Paraaortic lymph node (tissue), 1 donor: ENCODE measurements around the gene FUT11.

GRCh38 chr10:73231492-73232576 is 15.2 kb downstream of the DNAJC9 start:
- PRO-cap, result no peak

- PRO-cap, result no peak
These were observed 9.6 kb upstream of the MRPS16 start for GRCh38 chr10:73262070-73262504.

DNA sequence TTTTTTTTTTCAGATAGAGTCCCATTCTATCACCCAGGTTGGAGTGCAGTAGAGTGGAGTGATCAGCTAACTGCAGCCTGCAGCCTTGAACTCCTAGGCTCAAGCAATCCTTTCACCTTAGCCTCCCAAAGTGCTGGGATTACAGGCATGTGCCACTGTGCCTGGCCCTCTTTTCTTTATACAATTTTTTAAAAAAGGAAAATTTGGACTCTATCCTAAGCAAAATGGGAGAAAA is 28.7 kb upstream of the MSS51 start:
- PRO-cap, result no peak

GRCh38 chr10:73624800-73625268 is 16.4 kb downstream of the MYOZ1 start:
- PRO-cap, result no peak

DNA sequence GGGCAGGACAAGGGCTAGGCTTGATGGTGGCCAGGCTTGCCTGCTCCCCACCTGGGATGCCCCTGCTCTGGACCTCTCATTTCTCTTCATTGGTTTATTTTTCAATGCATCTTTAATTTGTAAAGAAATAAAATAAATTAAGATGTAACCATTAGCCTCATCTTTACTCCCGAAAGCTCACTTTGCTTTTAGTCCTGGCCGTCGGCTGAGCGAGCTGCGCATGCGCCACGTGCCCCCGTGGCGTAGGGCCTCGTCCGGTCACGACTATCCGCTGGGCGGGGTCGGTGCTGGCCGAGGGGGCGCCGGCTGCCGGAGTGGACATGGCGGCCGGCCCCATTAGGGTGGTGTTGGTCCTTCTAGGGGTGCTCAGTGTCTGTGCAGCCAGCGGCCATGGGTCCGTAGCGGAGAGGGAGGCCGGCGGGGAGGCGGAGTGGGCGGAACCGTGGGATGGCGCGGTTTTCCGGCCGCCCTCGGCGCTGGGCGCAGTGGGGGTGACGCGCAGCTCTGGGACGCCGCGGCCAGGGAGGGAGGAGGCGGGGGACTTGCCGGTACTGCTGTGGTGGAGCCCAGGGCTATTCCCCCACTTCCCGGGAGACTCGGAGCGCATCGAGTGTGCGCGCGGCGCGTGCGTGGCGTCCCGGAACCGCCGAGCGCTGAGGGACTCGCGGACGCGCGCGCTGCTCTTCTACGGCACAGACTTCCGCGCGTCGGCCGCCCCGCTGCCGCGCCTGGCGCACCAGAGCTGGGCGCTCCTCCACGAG is at the start of gene FUT11:
Gene FUT11, plus strand, starts transcription at position 263 of the 761 bp plus-strand sequence.
- PRO-cap, result bidirectional peak, plus-strand start at position 274 of the sequence, minus-strand start at position 216 of the sequence; bidirectional peak, plus-strand start at position 695 of the sequence, minus-strand start at position 655 of the sequence

- PRO-cap, result unidirectional peak, minus-strand start at chr10:73773854
These were observed 1.4 kb downstream of the FUT11 start for GRCh38 chr10:73773290-73774035.

DNA sequence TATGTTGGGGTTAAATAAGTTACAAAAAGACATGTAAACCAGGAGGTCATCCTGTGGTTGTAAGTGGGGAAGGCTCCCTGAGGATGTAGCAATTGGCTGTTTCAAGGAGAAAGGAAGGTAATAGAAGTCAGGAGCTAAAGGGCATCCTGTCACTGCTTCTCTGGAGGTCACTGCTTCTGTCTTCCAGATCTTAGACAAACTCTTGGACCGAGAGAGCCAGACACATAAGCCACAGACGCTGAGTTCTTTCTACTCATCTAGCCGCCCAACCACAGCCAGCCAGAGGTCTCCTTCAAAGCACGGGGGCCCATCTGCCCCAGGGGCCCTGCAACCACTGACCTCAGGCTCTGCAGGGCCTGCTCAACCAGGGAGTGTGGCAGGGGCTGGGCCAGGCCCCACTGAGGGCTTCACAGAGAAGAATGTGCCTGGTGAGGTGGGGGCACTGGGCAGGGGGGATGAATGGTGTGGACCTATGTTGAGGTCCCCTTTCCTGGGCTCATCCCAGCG is 11.2 kb downstream of the ZSWIM8 start:
- PRO-cap, result no peak

DNA sequence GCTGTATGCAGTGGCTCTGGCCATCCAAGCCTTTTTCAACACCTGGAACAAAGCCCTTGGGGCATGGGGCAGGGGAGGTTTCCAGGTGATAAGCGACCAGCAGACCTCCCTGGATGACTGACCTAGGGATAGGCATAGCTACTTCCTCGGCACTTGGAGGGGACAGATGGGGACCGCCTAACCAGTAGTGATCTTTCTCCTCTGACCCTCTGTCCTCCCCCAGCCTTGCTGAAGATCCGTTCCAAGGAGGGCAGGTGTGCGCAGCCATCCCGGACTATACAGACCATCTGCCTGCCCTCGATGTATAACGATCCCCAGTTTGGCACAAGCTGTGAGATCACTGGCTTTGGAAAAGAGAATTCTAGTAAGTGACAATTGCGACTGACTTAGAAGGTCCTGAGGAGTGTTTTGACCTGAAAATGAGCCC is 3.6 kb downstream of the PLAU start:
- PRO-cap, result no peak

DNA sequence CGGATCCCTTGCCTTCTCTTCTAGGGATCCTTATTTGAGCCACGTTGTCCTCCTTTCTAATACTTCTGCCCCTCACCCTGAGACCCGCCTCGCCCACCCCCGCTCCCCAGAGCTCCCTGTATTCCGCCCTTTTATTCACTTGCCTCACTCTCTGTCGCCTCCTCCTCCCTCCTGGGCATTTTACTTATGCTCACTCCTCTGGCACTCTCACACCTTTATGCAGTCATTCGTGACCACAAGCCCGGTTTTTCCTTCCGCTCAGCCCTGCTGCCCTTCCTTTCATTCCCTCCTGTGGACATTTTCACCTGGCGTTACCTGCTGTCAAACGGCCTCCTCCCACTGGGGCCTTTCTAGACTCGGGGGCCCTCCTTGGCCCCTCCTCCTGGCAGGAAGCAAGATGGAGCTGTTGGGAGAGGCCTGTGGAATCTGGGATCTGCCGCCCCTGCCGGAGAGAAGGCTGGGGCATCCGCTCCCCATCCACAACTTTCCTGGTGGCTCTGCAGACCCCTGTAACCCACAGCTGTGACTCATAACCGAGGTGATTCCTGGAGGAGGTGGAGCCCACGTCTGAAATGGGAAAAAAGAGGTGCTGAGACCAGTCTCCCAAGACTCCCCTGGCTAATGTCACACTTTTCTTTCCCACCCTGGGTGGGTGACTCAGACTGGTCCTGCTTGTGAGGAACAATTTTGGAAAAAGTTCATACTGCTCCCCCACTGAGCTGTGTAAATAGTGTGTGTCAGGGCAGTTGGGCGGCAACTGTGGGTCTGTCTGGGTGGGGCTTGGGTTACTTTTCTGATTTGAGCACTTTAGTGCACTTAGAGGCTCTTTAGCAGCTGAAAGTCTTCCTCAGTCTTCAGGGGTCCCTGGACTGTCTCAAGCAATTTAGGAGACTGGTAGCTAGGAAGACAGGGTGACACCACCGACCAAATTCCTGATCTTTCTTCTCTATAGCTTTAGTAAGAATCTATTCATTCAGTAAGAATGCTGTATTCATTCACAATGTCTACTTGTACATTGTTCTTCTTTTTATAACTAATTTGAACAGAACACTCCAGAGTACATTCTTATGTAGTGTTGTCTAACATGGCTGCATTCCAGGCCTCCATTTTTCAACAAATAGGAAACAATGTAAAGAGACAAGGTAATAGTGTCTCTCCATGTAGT is 1.3 kb downstream of the VCL start:
- PRO-cap, result bidirectional peak, plus-strand start at position 571 of the sequence, minus-strand start at position 490 of the sequence

DNA sequence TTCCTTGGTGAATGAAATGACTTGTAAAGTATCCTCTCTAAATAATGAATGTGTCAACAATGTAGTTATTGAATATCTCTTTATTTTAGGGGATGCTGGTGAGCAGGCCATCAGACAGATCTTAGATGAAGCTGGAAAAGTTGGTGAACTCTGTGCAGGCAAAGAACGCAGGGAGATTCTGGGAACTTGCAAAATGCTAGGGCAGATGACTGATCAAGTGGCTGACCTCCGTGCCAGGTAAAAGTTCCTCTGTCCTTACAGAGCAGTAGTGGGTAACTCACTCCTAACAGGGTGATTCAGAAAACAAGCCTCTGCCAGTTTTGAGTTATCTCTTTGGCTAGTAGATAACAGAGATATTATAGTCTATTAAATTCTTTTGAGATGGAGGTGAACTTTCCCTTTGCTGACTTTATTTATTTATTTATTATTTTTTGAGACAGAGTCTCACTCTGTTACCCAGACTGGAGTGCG is 67.3 kb downstream of the AP3M1 start:
- PRO-cap, result no peak

- PRO-cap, result no peak
These were observed 27.5 kb downstream of the AP3M1 start for GRCh38 chr10:74122893-74123764.

GRCh38 chr10:74153154-74153555 is 2.1 kb downstream of the ADK start:
- PRO-cap, result no peak

GRCh38 chr10:74824787-74825129 is 1.6 kb upstream of the KAT6B start:
- PRO-cap, result no peak

DNA sequence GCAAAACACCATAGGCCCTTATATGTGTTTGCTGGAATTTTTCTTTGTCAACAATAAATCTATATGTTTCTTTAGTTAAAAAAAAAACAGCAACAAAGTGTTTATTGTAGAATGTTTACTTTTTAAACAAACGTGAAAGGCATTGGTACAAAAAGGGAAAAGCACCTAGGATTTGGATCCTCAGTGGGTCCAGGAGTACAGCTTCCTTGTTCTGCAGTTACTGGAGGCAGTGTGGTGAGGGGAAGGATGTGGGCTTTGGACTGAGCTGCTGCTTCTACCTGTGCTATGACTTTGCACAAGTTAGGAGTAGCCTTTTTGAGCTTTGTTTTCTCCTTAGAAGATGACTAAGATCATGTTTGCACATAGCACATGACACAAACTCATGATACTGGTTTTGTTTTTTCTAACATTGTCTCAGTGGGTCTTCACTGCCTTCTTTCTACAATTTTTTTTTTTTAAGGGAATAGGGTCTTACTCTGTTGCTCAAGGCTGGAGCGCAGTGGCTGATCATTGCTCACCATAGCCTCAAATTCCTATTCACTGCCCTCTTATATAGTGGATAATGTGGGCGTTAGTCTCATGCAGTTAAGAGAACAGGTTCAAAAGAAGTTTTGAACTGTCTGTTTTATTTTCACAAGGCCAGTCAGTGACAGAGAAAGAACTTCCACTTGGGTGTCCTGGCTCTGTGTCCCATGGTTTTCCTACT is 71.8 kb downstream of the KAT6B start:
- PRO-cap, result no peak

DNA sequence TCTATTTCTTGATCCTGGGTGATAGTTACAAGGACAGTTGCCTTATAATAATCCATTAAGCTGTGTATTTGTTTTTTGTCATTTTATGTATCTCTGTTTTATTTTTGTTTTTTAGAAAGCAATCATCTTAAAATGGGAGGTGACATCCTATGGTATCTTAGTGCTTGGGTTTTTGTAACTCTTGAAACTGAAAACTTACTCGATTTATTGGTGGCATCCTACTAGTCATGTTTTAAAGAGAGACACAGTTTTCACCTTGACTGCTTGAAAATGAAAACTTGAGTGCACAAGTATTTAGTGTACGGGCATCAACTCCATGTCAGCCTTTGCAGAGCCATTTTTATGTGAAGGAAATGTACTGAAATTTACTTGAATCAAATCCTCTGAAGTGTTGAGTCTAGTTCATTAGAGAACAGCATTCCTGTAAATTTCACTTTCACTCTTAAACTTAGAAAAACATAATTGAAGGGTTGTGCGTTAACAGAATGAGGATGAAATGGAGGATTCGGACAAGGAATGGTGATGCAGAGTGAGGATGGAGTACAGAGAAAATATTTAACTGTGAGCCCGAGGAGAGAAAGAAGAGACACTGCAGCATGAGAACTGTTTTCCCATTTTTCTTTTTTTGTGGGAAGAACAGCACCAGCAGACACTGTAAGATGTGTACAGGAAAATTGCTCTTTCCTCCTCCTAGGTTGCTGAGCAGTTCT is 65.7 kb downstream of the DUSP29 start:
- PRO-cap, result no peak

- PRO-cap, result no peak
These were observed 5.8 kb downstream of the VDAC2 start for GRCh38 chr10:75216168-75216950.

DNA sequence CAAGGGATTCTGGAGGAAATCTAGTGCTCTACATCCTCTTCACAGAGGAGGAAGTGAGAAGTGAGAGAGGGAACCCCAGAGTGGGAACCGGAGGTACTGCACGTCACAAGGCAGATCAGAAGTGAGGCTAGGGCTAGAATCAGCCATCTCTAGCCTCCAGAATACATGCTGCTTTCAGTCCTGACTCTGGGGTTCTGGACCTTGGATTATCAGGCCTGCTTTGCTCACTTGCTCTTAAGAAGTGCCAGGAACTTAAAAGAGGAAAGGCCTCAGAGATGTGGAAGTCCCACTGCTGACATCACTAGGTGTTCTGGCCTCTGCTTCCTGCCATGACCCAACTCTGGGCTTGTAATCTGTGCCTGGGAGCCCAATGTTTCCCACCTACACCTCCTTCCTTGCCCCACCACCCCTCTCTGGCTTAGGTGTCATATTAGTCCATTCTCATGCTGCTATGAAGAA is 25.6 kb downstream of the ZNF503 start:
- PRO-cap, result no peak

DNA sequence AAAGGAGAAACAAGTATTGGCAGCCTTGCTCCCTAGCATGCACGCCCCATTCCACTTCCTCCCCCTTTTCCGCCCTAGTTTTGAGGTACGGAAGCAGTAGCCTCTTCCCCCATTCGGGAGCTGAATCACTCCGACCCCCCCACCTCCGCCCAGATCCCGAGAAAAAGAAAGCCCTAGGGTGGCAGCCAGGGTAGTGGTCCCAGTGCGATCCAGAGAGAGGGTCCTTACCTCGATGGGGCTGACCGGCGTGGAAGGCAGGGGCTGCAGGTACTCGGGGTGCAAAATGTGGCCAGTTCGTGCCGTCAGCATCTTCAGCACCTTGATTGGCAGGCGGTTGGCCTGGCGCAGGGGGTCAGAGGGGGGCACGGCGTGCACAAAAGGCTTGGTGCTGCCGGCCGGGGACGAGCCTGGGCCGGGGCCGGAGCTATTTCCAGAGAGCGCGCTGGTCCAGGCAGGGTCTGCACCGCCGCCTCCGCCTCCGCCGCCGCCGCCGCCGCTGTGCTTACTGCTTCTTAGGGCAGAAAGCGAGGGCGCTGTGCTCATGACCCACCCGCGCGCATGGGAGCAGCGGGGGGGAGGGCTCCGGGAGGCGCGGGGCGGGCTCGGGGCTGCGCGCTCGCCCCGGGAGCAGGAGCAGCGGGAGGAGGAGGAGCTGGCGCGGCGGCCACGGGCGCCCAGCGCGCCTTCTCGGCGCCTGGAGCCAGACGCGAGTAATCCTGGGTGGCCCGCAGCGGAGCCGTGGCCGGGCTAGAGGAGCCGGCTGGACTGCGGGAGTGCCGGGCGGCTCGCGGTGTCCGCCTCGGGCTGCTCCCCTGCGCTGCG is 476 bp downstream of the ZNF503 start:
- PRO-cap, result unidirectional peak, plus-strand start at position 433 of the sequence; bidirectional peak, plus-strand start at position 630 of the sequence, minus-strand start at position 498 of the sequence

GRCh38 chr10:75498654-75499029 is 67.2 kb downstream of the LRMDA start:
- PRO-cap, result no peak

GRCh38 chr10:75623272-75623908 is 192.0 kb downstream of the LRMDA start:
- PRO-cap, result no peak